ENCODE measurements around the gene MGAT4D.

DNA sequence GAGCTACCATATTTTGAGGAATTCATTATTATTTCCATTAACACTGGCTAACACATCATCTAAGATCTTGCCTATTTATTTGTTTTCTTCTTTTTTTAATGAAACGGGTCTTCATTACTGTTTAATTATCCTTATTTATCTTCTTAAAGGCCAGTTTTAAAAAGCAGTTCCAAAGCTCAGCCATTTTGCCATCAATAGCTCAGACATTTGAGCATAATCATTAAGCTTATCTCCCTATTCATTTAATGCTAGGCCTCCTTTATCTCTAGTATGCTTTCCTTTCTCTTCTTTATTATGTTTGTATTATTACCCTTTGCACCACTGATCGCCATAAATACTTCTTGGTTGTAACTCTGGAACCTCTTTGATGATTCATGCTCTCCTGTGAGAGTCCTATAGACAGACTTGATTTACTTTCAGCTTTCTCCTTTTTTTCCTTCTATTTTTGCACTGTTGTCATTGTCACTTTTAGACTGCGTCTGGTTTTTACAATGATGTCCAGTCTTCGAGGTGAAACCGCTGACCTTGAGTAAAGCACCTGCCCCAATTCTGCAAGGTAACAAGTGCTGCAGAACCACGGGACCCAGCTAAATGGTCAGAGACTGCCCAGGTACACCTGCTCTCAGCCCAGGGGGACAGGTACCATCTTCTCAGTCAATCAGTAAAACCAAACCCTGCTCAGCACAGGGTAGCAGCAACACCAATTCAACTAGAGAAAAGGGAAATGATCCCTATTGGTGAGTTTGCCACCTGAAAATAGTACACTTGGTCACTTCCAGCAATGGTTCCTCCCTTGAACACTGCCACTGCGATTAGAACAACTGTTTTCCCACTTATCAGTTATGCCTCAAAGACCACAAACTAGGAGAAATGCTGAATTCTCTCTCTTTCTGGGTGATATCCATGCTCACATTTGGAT lies 125.2 kb downstream of the MAML3 start:
- PRO-cap, 7 experiments, result no peak in any of the 7 experiments
- RAMPAGE, long total RNA, 2 experiments, result no peak in any of the 2 experiments

GRCh38 chr4:140085008-140086104 lies 68.6 kb downstream of the MAML3 start:
- PRO-cap, 7 experiments, result peak in 2 of 7 experiments; most common plus-strand start chr4:140085284 (in 1); most common minus-strand start chr4:140085090 (in 1)
- RAMPAGE, long total RNA, 2 experiments, result no peak in any of the 2 experiments

GRCh38 chr4:140092796-140093232 lies 61.2 kb downstream of the MAML3 start:
- PRO-cap, 7 experiments, result peak in 4 of 7 experiments; most common minus-strand start chr4:140092970 (in 4)
- RAMPAGE, long total RNA, 2 experiments, result no peak in any of the 2 experiments

GRCh38 chr4:140093735-140094609 lies 60.0 kb downstream of the MAML3 start:
- PRO-cap, 7 experiments, result no peak in any of the 7 experiments
- RAMPAGE, long total RNA, 2 experiments, result no peak in any of the 2 experiments

- PRO-cap, 7 experiments, result peak in 3 of 7 experiments; most common plus-strand start chr4:140095878 (in 3); most common minus-strand start chr4:140095737 (in 2)
- RAMPAGE, long total RNA, 2 experiments, result no peak in any of the 2 experiments
These were observed 58.2 kb downstream of the MAML3 start for GRCh38 chr4:140095408-140096510.

- PRO-cap, 7 experiments, result no peak in any of the 7 experiments
- RAMPAGE, long total RNA, 2 experiments, result no peak in any of the 2 experiments
These were observed 44.3 kb downstream of the MAML3 start for GRCh38 chr4:140109415-140110293.

- PRO-cap, 7 experiments, result no peak in any of the 7 experiments
- RAMPAGE, long total RNA, 2 experiments, result no peak in any of the 2 experiments
These were observed 22.2 kb downstream of the MAML3 start for GRCh38 chr4:140131702-140132199.

GRCh38 chr4:140151723-140152724 lies 2.0 kb downstream of the MAML3 start:
- PRO-cap, 7 experiments, result peak in 7 of 7 experiments; most common plus-strand start chr4:140152468 (in 7); most common minus-strand start chr4:140152350 (in 5)
- RAMPAGE, long total RNA, 2 experiments, result no peak in any of the 2 experiments

- PRO-cap, 7 experiments, result peak in 7 of 7 experiments; most common plus-strand start chr4:140153417 (in 7); most common minus-strand start chr4:140153351 (in 4)
- RAMPAGE, long total RNA, 2 experiments, result no peak in any of the 2 experiments
These were observed 963 bp downstream of the MAML3 start for GRCh38 chr4:140152725-140153716.

- PRO-cap, 7 experiments, result peak in 1 of 7 experiments; most common minus-strand start chr4:140252290 (in 1)
- RAMPAGE, long total RNA, 2 experiments, result no peak in any of the 2 experiments
These were observed 98.0 kb upstream of the MAML3 start for GRCh38 chr4:140251997-140252367.

DNA sequence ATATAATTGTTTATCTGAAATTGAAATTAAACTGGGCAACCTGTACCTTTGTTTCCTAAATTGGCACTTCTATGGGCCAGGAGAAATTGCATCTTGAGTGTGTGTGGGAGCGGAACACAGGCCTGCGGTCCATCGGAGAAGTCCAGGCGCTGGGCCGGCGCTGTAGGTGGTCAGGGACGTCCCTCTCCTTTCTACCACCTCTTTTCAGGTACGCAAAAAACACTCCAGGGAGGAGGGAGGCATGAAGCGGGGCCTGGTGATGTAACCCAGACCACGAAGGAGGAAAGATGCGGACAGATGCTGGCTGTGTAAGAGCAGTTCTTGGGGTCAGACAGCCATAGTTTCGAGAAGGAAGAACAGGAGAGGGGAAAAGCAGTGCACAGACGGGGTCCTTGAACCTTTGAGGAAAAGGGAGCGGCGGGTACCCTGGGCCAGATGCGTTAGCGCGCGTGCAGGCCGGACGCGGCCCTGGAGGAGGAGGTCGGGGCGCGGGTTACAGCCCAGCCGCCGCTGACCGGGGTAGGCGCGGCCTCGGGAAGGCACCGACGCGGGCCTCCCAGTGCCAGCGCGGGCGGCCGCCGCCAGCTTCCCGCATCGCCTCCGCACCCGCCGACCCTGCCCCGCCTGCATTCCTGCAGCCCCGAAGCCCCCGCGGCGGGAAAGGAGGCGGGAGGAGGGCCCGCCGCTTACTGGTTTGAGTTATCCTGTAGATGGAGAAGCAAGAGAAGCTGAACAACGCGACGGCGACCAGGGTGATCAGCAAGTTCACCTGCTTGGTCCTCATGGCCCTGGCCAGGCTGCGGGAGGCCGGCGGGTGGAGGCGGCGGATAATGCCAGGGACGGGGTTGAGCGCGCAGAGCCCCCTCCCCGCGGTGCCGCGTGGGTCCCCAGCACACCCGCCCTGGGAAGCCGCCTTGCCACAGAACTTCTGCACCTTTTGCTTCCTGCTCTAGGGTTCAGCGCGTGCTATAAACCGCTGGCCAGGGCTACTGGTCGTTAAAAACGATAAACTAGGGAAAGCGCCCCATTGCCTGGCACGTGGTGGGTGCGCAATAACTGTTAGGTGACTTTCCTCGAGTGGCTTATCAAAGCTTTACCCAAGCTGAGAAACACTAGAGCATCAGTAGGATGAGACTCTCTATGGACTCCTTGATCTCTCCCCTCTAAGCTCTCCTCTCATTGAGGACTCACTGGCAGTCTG lies at the start of gene MGAT4D:
Gene MGAT4D, minus strand, starts transcription at position 855 of the 1,201 bp plus-strand sequence.
- PRO-cap, 7 experiments, result no peak in any of the 7 experiments
- RAMPAGE, long total RNA, 2 experiments, result no peak in any of the 2 experiments

GRCh38 chr4:140695981-140696354 lies 60.2 kb downstream of the TBC1D9 start:
- PRO-cap, 7 experiments, result no peak in any of the 7 experiments
- RAMPAGE, long total RNA, 2 experiments, result no peak in any of the 2 experiments

- PRO-cap, 7 experiments, result no peak in any of the 7 experiments
- RAMPAGE, long total RNA, 2 experiments, result no peak in any of the 2 experiments
These were observed 57.9 kb downstream of the TBC1D9 start for GRCh38 chr4:140698227-140698697.

GRCh38 chr4:140850027-140850337 lies 93.8 kb upstream of the TBC1D9 start:
- PRO-cap, 7 experiments, result no peak in any of the 7 experiments
- RAMPAGE, long total RNA, 2 experiments, result no peak in any of the 2 experiments

- PRO-cap, 7 experiments, result peak in 7 of 7 experiments; most common plus-strand start chr4:141132917 (in 7); most common minus-strand start chr4:141132246 (in 6)
- RAMPAGE, long total RNA, 2 experiments, result no peak in any of the 2 experiments
These were observed 912 bp downstream of the RNF150 start for GRCh38 chr4:141132065-141133048.

GRCh38 chr4:141646968-141647560 lies 10.7 kb downstream of the IL15 start:
- PRO-cap, 7 experiments, result no peak in any of the 7 experiments
- RAMPAGE, long total RNA, 2 experiments, result no peak in any of the 2 experiments

- PRO-cap, 7 experiments, result no peak in any of the 7 experiments
- RAMPAGE, long total RNA, 2 experiments, result no peak in any of the 2 experiments
These were observed 216.9 kb downstream of the IL15 start for GRCh38 chr4:141853157-141853794.

DNA sequence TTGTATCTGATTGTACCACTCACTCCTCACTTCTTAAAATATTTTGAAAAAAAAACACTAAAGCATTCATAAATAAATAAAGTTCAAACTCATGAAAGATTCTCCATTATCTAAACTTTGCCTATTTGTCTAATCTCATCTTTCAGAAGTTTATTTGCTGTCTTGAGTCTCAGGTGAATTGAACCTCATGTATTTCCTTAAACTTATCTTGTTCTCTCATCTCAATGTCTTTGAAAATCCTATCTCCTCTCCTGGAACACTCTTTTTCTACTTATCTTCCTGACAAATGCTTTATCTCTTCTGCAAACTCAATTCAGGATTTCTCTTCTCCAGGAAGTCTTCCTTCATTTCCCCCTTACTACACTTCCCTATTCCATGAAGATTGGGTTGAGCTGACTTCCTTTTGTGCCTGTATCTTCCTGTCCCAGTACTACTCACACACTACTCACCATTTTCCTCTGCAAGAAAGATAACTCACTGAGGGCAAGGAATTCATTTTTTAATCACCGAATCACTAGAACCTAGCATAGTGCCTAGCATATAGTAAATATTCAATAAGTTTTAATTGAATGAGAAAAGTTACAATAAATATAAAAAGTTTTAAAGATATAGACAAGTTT lies 489.0 kb downstream of the IL15 start:
- PRO-cap, 7 experiments, result no peak in any of the 7 experiments
- RAMPAGE, long total RNA, 2 experiments, result no peak in any of the 2 experiments

DNA sequence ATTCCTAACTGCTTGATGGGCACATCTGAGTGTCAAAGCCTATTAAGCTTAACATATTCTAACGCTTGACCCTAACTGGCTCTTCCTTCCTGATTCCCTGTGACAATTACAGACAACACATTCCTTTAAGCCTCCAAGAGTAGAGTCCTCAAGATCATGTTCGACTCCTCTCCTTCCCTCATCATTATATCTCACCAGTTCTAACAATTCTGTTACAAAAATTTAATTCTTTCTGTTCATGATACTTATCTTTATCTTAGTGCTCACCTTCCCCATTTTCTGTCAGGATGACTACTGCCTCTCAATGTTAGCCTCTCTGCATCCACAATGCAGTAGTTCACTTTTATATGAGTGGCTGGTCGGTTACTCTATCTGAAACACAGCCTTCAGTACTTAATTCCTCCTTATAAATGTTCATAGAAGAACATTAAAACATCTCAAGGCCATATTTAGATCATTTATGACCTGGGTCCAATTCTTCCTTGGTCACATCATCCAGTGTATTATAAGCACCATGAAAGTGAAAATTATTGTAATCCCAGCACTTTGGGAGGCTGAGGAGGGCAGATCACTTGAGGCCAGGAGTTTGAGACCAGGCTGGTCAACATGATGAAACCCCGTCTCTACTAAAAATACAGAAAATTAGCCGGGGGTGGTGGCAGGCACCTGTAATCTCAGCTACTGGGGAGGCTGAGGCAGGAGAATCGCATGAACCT lies 560.1 kb downstream of the IL15 start:
- PRO-cap, 7 experiments, result no peak in any of the 7 experiments
- RAMPAGE, long total RNA, 2 experiments, result no peak in any of the 2 experiments

DNA sequence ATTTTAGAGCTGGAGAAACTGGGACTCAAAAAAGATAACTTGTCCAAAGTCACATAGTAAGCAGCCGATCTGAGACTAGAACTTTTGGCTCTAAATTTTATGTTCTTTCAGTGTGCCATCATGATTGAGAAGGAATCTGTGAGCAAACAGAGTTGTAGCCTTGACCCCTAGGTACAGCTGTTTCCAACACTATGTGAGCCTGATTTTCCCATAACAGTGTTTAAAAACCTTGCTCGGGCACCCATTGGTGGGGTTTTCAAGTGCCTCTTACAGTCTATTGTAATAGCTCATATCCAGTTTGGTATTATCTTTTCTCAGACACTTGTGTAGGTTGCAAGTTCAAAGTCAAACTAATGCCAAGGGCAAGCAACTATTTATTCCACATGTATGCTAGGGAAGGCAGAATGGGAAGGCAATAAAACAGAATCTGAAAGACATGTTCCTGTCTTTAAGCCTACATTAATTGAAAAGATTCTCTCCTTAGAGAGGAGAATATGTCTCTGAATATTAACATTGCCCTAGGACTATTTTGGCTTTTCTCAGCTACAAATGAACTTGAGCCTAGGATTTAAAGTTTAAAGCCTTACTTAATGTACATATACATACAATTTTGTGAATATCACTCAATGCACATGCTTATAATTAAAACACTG lies 467.8 kb downstream of the INPP4B start:
- PRO-cap, 7 experiments, result no peak in any of the 7 experiments
- RAMPAGE, long total RNA, 2 experiments, result no peak in any of the 2 experiments

Data from ovary (tissue), 7 donors.